Measurements from ENCODE around the genes KLRG2, HIPK2 and PARP12.

GRCh38 chr7:139261110-139261765 is 30.2 kb downstream of the UBN2 start:
- RRBS = no CpG with 5 or more reads among the region's 10 CpGs

DNA sequence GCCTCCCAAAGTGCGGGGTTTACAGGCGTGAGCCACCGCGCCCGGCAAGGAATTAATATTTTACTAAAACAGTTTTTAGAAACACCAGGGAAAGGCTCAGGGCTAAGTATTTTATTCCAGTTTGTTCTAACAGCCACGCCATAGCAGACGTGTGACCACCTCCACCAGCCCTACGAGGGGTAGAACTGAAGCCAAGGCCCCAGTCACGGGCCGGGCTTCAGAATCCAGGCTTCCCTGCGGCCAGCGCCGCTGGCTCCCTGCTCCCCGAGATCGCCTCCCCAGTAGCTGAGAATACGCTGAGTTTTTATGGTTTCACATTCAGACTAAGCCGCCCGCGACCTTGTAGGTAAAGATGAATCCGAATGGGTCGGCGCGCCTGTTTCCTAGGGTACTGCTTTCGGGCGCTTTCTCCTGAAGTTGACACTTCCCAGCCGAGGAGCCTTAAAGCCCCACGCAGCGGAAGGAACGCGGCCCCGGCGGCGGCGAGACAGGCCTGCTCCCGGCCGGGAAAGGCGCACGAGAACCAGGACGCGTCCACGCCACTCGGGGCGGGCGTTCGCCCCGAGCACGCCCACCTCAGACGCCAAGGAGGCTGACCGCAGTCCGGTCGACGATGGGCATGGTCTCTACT is 645 bp upstream of the LUC7L2 start:
- RRBS = under 1% methylated on average over 11 of the region's 52 CpGs

GRCh38 chr7:139380083-139381363 is 20.8 kb downstream of the LUC7L2 start:
- RRBS = no CpG with 5 or more reads among the region's 14 CpGs

- RRBS = no CpG with 5 or more reads among the region's 3 CpGs
Measured at GRCh38 chr7:139393577-139394372, 34.1 kb downstream of the LUC7L2 start.

DNA sequence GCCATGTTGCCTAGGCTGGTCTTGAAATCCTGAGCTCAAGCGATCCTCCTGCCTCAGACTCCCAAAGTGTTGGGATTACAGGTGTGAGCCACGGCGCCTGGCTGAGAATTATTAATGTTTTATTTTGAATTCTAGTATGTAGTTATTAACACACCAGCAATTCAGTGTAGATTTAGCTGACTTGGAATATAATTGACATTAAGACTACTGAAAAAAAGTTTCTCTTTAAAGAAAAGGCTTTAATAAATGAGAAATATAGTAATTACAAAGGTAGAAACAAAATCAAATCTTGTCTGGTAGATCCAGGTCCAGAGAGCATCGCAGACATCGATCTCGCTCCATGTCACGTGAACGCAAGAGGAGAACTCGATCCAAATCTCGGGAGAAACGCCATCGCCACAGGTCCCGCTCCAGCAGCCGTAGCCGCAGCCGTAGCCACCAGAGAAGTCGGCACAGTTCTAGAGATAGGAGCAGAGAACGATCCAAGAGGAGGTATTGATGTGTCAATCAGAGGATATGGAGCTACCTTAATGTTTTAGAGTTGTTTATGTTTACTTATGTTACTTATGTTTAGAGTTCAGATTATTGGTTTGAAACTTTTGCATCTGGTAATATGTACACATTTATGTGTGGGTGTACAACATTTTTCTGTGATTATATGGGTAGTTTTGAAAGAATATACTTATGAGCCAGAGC is 57.7 kb downstream of the LUC7L2 start:
- RRBS = no CpG with 5 or more reads among the region's 18 CpGs

GRCh38 chr7:139482689-139482809 is 924 bp downstream of the KLRG2 start:
- RRBS = no CpG with 5 or more reads among the region's 6 CpGs

GRCh38 chr7:139483469-139484111 is at the start of gene KLRG2:
TSS of gene KLRG2 (minus strand) at chr7:139483673.
- RRBS = 3% methylated on average over 33 of the region's 45 CpGs

- RRBS = no CpG with 5 or more reads among the region's 20 CpGs
Measured at GRCh38 chr7:139542138-139542705, 18.7 kb downstream of the CLEC2L start.

GRCh38 chr7:139643809-139644607 is 120.5 kb downstream of the CLEC2L start:
- RRBS = no CpG with 5 or more reads among the region's 10 CpGs

DNA sequence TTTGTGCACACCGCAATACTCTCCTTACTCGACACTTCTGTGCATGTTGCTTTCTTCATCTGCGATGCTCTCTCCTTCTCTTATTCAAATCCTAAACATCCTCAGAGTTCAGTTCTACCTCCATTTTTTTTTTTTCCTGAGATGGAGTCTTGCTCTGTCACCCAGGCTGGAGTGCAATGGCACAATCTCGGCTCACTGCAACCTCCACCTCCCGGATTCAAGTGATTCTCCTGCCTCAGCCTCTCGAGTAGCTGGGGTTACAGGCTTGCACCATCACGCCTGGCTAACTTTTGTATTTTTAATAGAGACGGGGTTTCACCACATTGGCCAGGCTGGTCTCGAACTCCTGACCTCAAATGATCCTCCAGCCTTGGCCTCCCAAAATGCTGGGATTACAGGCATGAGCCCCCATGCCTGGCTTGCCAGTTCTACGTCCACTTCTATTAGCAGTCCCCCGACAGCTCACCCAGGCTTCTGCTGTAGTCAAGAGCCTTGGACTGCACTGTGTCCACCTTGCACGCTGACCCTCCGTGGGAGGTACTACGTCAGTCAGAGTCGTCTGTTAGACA is 121.0 kb downstream of the HIPK2 start:
- RRBS = no CpG with 5 or more reads among the region's 15 CpGs

GRCh38 chr7:139755451-139756068 is 22.2 kb downstream of the HIPK2 start:
- RRBS = no CpG with 5 or more reads among the region's 8 CpGs

- RRBS = no CpG with 5 or more reads among the region's 2 CpGs
Measured at GRCh38 chr7:139762889-139763293, 14.9 kb downstream of the HIPK2 start.

GRCh38 chr7:139777579-139778425 is at the start of gene HIPK2:
TSS of gene HIPK2 (minus strand) at chr7:139777998.
- RRBS = 2% methylated on average over 81 of the region's 131 CpGs

DNA sequence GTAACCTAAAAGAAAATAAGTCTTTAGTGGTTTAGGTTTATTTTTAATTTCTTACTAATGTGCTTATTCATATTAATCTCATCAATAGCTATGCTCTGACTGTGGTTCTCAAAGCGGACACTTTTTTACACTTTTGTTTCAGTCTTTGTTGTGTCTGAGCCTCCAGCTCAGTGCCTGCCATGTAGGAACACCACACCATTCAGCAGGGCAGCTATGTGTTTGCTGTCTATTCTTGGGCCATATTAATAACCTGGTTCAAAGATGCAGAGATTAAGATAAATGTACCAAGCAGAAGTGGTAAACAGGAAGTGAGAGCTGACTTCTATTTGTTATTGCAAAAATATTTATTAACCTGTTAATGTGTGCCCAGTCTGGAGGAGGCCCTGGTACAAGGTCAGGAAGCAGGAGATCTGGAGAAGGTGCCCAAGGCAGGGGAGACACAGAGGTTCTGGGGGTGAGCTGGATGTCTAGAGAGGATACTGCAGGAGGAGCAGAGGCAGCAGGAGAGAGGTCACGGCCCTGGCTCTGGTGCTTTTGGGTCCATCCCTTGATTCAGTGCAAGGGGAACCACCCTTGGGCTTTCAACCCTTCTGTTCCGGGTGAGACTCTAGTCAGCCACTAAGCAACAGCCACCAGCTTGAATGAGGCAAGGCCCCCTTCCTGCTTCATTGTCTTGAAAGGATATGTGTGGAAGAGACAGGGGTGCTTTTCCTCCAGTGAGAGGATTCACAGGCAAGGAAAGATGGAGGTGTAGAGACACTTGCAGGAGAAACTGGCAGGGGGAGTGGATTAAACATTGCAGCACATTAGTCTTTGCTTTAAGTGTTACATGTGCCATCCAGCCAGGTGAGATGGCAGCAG is 1.9 kb downstream of the TBXAS1 start:
- RRBS = no CpG with 5 or more reads among the region's 3 CpGs

- RRBS = no CpG with 5 or more reads among the region's 5 CpGs
Measured at GRCh38 chr7:139888035-139888975, 59.2 kb downstream of the TBXAS1 start.

DNA sequence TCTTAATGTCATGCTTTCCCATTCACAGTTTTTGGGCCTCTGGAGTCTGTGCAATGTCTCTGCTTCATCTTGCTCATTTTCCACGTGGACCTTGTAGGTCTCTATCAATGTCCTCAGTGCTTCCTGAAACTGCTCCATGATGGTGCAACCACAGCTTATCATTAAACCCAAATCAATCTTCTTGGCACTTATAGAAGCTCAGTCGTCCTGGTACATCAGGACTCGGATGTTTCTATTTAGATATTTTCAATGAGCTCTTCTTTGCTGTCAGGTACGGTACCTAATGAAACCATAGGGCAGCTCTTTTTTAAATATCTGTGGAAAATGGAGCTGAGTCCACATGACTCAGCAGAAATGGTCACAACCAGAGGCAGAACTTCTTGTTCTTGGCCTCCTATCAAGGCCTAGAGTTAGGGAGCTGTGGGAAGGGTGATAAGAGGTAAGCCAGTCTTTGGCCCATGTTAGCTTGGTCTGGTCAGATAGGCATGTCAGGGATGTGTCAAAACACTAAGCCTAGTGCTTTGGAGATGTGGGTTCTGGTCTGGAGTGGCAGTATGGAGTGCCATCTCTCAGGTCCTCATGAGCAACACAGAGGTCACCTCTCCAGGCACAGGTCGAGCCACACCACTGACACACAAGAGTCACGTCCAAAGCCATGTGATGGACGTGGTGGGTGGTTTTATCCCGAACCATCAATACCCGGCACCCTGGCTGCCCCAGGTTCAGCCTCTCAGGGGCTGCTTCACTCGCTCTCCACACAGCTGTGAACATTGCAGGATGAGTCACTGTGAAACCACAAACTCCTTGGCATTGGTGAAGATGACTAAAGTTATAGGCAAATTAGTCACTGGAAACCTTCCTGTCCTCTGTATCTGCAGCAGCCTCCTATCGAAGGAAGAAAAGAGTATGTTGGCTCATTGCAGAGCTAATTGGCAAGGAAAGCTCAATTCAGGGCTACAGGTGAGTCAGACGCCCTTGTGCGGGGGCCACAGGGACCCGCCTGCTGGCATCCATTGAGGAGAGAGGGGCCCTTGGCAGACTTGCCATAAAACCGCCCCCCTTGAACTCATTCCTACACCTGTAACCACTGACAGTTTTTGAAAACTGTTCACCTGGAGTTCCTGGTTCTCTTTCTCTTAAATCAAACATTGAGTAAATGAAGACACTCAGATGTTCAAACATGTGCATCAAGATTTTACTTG is 87.2 kb downstream of the TBXAS1 start:
- RRBS = no CpG with 5 or more reads among the region's 15 CpGs

GRCh38 chr7:139984228-139985043 is 78.3 kb downstream of the PARP12 start:
- RRBS = no CpG with 5 or more reads among the region's 3 CpGs

DNA sequence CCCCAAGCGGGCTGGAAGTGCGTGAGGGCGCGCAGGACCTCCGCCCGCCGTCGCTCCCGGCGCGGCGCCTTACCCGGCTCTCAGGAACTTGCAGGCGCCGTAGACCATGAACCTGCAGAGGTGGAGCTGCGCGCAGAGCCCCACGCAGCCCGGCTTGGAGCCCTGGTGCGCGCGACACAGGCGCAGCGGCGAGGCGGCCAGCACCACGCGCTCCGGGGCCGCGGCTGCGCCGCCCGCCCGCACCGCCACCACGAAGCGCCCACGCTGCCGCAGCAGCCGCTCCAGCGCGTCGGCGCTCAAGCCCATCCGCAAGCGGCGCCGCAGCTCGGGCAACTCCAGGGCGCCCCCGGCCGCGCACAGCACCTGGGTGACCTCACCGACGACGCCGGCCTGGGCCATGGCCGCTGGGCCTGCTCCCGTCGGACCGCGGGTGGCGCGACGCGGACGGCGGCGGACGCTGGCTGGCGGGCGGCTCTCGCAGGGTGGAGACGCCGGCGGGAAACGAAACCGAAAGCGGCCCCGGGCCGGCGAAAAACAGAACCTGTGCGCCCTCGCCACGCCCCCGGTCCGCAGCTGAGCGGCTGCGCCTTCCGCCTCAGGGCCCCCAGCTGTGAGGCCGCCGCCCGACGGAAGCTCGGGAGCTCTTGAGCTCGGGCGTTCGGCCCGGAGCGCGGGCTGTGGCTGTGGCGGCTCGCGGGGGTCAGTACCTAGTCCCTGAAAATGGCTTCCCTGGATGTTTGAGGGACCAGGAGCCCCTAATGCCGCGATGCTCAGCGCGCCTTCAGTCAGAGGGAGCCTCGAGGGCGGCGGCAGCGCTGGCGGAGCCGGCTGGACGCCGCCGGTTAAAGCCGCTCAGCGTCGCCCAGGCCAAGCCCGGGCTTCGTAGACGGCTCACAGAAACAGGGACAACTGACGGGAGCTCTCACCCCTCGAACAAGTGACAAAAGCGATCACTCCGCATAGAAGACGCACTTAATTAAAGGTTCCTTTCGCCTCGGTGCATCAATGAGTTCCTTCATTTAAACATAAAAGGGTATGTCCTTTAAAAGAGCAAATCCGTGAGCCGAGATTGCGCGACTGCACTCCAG is at the start of gene PARP12:
Gene PARP12 (minus strand): TSS at position 503 of the 1,088 bp plus-strand sequence.
- RRBS = 1% methylated on average over 54 of the region's 135 CpGs

GRCh38 chr7:140165503-140165985 is 11.2 kb downstream of the KDM7A start:
- RRBS = no CpG with 5 or more reads among the region's 3 CpGs

GRCh38 chr7:140170280-140170724 is 6.5 kb downstream of the KDM7A start:
- RRBS = no CpG with 5 or more reads among the region's 3 CpGs